BJ (cell line): ENCODE measurements around a stretch of chr21.

GRCh38 chr21:38811683-38812193 is 6.0 kb downstream of the ETS2 start:
- CAGE, long polyA plus RNA, result no peak
- RRBS, result no CpG with 5 or more reads among the region's 8 CpGs

- CAGE, long polyA plus RNA, result no peak
- RRBS, result no CpG with 5 or more reads among the region's 18 CpGs
Measured at GRCh38 chr21:38817744-38818846, 12.4 kb downstream of the ETS2 start.

GRCh38 chr21:38861794-38862843 is 56.4 kb downstream of the ETS2 start:
- CAGE, long polyA plus RNA, result no peak
- RRBS, result no CpG with 5 or more reads among the region's 11 CpGs

GRCh38 chr21:38911354-38912020 is 105.8 kb downstream of the ETS2 start:
- CAGE, long polyA plus RNA, result no peak
- RRBS, result no CpG with 5 or more reads among the region's 3 CpGs

GRCh38 chr21:38912761-38913823 is 107.4 kb downstream of the ETS2 start:
- CAGE, long polyA plus RNA, result no peak
- RRBS, result no CpG with 5 or more reads among the region's 38 CpGs

- CAGE, long polyA plus RNA, result no peak
- RRBS, result no CpG with 5 or more reads among the region's 4 CpGs
Measured at GRCh38 chr21:38954350-38954724, 148.6 kb downstream of the ETS2 start.

GRCh38 chr21:39225500-39225991 is 42.3 kb upstream of the PSMG1 start:
- CAGE, long polyA plus RNA, result no peak
- RRBS, result no CpG with 5 or more reads among the region's 1 CpG

DNA sequence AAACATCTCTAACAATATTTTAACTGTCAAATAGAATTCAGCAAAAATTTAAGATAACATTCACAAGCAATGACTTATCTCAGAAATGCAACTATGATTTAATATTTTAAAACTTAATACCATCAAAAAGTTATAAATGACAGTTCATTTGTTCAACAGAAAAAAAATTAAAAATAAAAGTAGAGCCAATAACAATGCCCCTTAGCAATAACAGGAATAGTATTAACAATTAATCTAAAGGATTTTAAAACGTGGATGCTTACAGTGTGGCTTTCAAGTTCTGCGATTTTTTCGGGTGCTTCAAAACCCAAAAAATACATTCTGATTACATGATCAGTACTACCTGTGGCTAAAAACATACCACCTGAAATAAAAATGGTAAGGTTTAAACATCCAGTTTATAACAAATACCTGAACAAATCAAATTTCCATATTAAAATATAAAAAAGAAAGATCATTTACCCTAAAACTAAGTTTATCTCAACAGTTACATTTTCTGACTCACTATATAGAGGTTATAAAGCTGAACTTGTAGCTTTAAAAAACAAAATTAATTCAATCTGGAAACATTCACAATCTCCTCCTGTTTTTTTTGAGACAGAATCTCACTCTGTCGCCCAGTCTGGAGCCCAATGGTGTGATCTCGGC is 36.3 kb downstream of the BRWD1 start:
- CAGE, long polyA plus RNA, result no peak
- RRBS, result no CpG with 5 or more reads among the region's 5 CpGs

- CAGE, long polyA plus RNA, result no peak
- RRBS, result 7% methylated on average over 2 of the region's 60 CpGs
Measured at GRCh38 chr21:39385127-39386270, 5.4 kb downstream of the GET1 start.

DNA sequence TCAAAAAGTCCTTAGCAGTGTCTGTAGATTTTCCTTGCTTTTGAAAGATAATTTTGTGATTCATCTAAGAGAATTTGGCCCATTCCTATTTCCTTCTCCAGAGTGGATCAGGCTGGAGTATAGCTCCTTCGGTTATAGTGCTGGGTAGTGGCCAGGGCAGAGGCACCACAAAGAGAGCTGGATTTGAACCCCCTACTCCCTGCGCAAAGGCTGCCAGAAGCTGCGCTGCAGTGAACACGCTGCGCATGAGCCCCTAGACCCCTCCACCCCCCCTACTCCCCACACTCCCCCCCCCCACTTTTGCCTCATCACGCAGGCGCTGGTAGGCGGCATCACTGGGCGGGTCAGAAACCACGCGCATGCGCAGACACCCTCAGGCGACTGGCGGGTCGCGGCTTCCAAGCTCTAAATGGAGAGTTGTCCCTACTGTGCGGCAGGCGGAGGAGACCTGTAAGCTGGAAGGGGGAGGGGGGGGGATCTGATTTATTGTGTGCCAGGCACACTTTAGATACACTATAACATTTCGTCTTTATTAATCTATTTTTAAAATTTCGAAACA is 7.4 kb downstream of the GET1 start:
- CAGE, long polyA plus RNA, result no peak
- RRBS, result no CpG with 5 or more reads among the region's 20 CpGs

- CAGE, long polyA plus RNA, result no peak
- RRBS, result no CpG with 5 or more reads among the region's 21 CpGs
Measured at GRCh38 chr21:39387965-39388548, 7.9 kb downstream of the GET1 start.

GRCh38 chr21:39452952-39453469 is 1.2 kb downstream of the SH3BGR start:
- CAGE, long polyA plus RNA, result no peak
- RRBS, result no CpG with 5 or more reads among the region's 7 CpGs

GRCh38 chr21:39643940-39644445 is 31.3 kb downstream of the B3GALT5 start:
- CAGE, long polyA plus RNA, result no peak
- RRBS, result no CpG with 5 or more reads among the region's 6 CpGs

- CAGE, long polyA plus RNA, result no peak
- RRBS, result 2% methylated on average over 13 of the region's 32 CpGs
Measured at GRCh38 chr21:41068760-41069426, 99.1 kb upstream of the BACE2 start.

DNA sequence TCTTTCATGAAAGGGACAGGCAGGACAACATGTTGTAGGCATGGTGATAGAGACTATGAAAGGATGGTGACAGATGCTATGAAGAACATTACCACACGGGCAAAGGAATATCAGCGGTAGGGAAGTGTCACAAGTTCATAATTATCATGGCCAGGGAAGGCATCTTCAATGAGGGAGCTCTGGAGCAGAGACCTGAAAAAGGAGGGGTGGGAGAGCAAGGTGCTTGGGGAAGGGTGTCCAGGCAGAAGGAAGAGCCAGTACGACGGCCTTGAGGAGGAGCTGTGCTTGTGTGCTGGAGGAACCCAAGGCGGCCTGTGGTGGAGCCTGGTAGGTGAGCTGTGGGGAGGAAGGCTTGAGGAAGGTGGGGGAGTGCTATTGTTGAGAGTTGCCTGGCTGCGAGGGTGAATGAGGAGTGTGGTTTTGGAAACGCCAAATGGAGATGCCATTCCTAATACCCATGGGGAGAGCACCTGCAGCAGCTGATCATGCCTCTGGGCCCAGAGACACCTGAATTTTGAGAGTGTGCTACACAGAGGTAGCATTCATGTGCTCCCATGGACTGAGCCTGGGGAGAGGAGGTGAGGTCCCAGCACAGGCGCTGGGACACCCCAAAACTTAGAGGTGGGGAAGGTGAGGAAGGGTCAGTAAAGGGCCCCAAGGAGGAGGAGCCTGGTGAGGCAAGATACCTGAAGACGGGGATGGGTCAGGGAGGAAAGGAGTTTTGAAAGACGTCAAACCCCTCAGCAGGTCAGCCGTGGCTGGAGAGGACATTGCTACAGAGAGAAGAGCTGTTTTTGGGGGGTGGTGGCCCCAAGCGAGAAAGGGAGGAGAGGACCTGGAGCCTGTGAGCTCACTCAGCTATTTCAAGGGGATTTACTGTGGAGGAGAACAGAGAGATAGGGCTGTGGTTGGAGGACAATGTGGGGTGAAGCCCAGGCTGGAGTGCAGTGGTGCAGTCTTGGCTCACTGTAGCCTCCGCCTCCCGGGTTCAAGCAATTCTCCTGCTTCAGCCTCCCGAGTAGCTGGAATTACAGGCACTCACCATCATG is 35.5 kb downstream of the BACE2 start:
- CAGE, long polyA plus RNA, result no peak
- RRBS, result no CpG with 5 or more reads among the region's 15 CpGs

- CAGE, long polyA plus RNA, result no peak
- RRBS, result no CpG with 5 or more reads among the region's 13 CpGs
Measured at GRCh38 chr21:41207343-41208163, 39.6 kb downstream of the BACE2 start.

DNA sequence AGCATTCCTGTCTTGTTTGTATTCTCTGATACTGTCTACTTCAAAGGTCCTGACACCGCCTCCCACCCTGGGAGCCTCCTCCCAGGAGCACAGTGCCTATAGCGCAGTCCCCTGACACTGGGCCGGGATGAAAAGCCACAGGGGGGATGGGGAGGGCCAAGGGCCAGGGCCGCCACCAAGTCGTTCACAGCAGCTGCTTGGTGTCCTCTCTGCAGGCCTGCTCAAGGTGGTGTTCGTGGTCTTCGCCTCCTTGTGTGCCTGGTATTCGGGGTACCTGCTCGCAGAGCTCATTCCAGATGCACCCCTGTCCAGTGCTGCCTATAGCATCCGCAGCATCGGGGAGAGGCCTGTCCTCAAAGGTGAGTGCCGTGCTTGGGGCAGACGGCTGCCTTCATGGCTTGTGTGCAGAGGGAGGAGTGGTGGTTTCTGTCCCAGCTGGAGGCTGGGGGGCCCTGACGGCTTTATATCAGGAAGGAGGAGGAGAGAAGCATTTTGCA is 6.2 kb downstream of the FAM3B start:
- CAGE, long polyA plus RNA, result no peak
- RRBS, result no CpG with 5 or more reads among the region's 14 CpGs

DNA sequence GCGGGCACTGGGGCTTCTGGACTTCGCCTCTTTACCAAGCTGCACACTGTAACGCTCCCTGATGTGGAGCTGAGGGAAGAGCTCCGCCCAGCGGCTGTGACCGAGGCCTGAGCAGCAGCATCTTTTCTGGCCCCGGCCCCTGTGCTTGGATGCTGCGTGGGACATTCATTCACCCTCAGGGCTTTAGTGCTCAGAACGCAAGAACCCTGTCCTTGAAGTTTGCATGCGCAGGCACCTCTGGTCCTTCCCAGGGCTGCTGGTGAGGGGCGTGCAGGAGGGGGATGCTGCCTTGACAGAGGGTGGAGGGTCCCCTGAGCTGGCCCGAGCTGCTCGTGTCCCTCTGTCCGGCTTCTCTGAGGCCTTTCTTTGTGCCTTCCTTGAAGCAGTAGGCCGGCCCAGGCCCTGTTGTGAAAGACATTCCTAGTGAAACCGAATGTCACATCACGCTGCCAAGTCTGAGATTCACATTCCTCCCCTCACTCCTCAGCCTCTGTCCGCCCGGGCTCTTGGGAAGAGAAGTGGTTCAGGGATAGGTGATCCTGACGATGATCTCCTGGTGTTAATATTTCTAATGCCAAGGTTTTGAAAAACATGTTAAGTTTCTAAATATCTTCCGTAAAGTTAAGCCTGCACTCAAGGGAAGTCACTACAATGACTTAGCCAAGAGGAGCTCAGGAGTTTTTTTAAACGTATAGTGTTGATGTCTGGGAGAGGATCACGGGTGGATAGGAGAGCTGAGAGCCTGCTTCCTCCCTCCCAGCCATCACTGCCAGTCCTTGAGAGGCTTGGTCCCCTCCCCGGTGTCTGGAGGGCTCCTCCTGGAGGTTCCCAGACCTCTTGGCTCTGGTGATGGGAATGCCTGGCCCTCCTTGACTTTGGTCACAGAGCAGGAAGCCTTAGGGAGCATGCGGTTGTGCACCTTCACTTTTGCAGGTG is 1.2 kb upstream of the MX2 start:
- CAGE, long polyA plus RNA, result no peak
- RRBS, result 13% methylated on average over 4 of the region's 25 CpGs

DNA sequence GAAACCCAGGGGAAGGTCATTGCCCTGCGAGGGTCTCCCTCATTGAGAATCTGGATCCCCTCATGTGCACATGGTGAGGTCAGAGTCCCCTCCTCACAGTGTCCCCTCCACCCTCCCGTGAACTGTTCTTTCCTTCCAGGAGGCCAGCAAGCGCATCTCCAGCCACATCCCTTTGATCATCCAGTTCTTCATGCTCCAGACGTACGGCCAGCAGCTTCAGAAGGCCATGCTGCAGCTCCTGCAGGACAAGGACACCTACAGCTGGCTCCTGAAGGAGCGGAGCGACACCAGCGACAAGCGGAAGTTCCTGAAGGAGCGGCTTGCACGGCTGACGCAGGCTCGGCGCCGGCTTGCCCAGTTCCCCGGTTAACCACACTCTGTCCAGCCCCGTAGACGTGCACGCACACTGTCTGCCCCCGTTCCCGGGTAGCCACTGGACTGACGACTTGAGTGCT is 32.4 kb downstream of the MX1 start:
- CAGE, long polyA plus RNA, result no peak
- RRBS, result 85% methylated on average over 6 of the region's 22 CpGs

GRCh38 chr21:41477794-41478200 is 30.2 kb downstream of the TMPRSS2 start:
- CAGE, long polyA plus RNA, result no peak
- RRBS, result no CpG with 5 or more reads among the region's 9 CpGs